A549 (cell line): ENCODE results near the genes NMT2 and CUBN.

GRCh38 chr10:14876659-14877481 is 1.8 kb upstream of the SUV39H2 start:
- PRO-cap, result no peak
CAGE:
- cytosol, long polyA plus RNA, result no peak
- long polyA plus RNA, result no peak
- nucleus, long polyA plus RNA, result no peak

DNA sequence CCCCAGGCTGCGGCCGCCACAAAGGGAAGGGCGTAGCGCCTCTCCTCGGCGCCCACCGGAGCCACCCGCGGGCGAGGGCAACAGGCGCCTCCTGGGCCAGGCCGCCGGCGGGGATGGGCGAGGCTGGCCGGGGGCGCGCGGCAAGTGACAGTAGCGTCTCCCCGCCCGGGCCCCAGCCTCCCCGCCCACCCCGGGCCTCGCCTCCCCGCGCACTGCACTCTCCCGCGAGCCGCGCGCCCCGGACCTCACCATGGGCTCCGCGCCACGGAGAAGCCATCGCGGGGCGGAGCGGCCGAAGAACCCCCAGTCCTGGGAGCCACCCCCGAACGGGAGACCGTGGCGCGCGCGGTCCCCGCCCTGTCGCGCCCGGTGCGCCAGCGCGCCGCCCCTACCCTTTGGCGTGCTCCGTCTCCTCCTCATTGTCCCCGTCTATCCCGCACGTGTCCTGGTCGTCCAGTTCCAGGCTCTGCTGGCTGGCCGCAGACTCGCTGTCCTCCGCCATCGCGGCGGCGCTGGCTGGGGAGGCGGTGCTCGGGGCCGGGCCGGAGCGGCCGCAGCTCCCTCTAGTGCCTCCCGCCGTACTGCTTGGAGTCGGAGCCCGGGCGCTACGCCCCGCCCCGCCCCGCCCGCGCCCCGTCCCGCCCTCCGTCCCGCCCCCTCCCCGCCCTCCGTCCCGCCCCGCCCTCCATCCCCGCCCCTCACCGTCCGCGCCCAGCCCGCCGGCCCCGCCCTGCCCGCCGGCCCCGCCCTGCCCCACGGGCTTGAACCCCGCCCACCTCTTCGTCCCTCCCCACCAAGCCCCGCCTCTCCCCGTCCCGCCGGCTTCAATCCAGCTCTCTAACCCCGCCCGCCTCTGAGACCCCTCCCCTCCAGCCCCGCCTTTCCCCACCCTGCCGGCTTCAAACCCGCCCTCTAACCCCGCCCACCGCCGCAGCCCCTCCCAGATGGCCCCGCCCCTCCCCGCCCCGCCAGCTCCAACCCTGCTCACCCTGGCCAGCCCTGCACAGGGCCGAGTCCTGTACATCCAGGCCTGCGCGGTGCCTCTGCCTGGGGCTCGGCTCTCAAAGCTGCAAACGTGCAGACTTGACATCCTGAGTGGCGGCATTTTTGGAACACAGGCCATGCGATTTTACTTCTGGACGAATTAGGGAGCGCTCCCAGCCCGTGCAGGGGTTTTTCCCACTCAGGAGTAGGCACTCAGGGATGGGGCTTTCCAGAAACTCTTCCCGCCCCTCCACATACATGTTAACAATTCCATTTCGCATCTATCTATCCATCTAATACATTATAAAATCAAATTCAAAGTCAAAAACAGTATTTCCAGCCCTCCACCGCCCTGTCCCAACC is at the start of gene NMT2:
TSS of gene NMT2 (minus strand) at position 583 of the 1,347 bp plus-strand sequence.
- PRO-cap, result unidirectional peak, minus-strand start at position 583 of the sequence; unidirectional peak, plus-strand start at position 1,004 of the sequence
CAGE:
- cytosol, long polyA plus RNA, result start-site peak on the minus strand centred at position 543 of the sequence, 89 bp wide, 1,268 and 2,054 reads in 2 replicates
- long polyA plus RNA, result start-site peak on the minus strand centred at position 498 of the sequence, 156 bp wide, 505 and 454 reads in 2 replicates
- nucleus, long polyA plus RNA, result start-site peak on the minus strand centred at position 502 of the sequence, 183 bp wide, 836 and 1,144 reads in 2 replicates

- PRO-cap, result no peak
CAGE:
- cytosol, long polyA plus RNA, result no peak
- long polyA plus RNA, result no peak
- nucleus, long polyA plus RNA, result no peak
Observed at GRCh38 chr10:15212913-15214094, 44.8 kb upstream of the NMT2 start.

GRCh38 chr10:15313784-15314261 is 57.3 kb downstream of the FAM171A1 start:
- PRO-cap, result no peak
CAGE:
- cytosol, long polyA plus RNA, result no peak
- long polyA plus RNA, result no peak
- nucleus, long polyA plus RNA, result no peak

DNA sequence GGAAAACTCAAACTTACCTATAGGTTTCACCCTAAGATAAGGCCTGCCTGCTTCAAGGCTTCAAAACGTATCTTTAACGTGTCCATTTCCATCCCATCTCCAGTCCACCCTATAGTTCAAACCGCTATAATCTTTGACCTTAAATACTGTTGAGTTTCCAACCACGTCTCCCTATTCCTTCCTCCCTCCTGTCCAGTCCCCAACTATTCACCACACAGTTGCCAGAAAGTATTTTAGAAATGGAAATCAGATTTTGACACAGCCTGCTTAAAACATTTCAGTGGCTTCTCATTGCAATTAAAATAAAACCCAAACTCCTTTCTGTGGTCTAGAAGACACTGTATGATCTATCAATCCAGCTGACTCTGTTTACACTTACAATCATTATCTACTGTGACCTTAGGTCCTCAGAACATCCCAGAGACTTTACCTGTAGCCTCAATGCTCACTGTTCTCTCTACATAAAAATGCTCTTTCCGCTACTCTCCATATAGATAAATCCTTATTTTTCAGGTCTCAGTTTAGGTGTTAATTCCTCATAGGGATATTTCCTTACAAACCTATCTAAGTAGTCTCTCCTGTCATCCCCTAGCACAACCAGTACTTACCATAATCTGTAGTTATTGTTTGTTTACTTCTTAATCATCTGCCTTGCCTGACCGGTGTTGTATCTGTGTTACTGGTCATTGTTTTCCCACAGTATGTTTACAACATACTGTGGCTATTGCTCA is 8.6 kb downstream of the MINDY3 start:
- PRO-cap, result no peak
CAGE:
- cytosol, long polyA plus RNA, result no peak
- long polyA plus RNA, result no peak
- nucleus, long polyA plus RNA, result no peak

DNA sequence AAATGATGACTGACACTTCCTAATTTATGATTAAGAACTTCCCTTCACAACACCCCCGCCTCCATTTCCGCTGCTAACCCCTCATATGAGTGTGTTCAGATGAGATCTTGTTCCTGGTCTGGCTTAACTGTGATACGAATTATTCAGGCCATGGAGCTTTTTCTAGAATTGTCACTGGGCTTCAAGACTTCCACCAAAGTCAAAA is 34.0 kb downstream of the PTER start:
- PRO-cap, result no peak
CAGE:
- cytosol, long polyA plus RNA, result no peak
- long polyA plus RNA, result no peak
- nucleus, long polyA plus RNA, result no peak

DNA sequence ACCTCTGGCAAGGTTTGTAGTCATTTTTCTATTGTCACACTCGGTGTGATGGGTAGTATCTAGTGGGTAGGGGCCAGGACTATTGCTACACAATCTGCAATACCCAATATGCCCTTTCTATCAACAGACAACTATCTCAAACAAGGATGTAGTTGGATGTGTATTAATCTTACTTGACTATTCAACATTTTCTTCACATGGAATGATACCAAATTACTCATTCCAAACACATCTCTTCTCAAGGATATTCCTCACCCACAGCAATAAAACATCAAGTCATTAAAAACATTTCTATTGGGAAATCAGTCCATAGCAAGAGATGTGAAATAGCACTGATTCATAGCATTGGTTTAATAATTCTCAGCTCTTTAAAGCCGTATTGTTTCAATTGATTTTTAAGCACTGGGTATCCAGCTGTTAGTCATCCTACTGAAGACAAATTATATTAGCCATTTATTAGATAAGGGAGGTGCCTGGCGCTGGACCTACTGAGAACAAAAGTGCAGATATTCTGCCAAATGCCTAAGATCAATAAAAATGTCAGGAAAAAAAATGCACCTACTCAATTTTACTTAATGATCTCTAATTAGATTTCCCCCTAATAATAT is 74.7 kb upstream of the RSU1 start:
- PRO-cap, result no peak
CAGE:
- cytosol, long polyA plus RNA, result no peak
- long polyA plus RNA, result no peak
- nucleus, long polyA plus RNA, result no peak

DNA sequence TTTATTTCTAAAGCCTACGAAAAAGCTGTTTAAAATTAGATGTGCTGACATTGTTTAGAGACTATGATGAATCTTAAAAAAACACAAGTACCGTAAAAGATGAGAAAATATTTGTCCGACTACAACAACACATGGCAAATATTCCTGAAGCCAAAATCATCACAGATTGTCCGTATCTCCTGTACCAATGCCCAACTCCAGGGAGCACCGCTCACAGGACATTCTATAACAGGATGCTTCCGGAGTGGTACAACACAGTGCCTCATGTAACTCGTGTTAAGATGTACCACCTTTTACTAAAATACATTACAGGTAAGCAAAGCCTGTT is 136.9 kb downstream of the CUBN start:
- PRO-cap, result no peak
CAGE:
- cytosol, long polyA plus RNA, result no peak
- long polyA plus RNA, result no peak
- nucleus, long polyA plus RNA, result no peak

- PRO-cap, result no peak
CAGE:
- cytosol, long polyA plus RNA, result no peak
- long polyA plus RNA, result no peak
- nucleus, long polyA plus RNA, result no peak
Observed at GRCh38 chr10:17062395-17062924, 67.2 kb downstream of the CUBN start.

DNA sequence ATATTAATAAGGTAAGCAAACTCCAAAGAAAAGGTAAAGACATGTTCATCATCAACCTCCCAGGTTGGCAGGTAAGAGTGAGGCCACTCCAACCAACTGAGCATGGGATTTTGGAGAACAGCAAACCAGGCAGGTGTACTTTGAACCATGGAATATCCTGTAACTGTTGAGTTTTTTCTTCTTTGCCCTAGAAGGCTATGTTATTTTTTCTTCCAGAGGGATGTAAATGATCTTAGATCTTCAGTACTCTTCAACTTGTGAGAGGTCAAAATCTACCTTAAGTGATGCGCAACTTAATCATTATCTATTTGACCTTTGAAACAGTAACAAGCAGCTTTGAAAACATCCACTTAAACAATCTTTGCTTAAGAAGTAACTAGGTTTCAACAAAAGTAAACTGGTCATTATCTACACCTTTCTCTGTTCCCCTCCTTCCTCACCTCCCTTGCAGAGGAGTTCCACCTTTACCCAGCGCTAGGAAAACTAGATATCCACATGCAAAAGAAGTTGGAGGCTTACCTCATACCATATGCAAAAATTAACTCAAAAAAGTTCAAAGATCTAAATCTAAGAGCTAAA is at the start of gene CUBN:
TSS of gene CUBN (minus strand) at position 98 of the 579 bp plus-strand sequence.
- PRO-cap, result no peak
CAGE:
- cytosol, long polyA plus RNA, result no peak
- long polyA plus RNA, result no peak
- nucleus, long polyA plus RNA, result no peak

DNA sequence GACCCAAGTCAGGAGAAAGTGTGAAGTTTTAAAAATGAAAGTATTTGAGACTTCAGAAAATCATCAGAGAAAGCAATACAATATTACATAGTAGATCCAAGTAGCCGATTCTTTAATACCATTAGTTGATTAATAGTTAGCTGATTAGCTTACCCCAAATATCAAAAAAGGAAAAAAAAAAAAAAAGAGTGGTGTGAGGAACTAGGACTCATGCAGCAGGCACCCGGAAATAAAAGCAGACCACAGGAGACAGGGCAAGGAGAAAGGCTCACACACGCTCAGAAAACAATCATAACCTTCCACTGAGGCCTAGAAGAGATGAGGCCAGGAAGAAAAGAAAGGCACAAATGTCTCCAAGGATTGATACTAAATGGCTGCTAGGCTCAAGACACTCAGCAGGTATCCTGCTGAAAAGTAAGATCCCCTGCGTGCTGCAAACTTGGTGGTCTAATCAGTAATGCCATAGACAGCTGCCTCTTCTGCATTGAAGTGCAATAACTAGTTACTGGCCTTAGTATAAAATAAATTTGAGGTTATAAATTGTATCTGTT is 25.9 kb downstream of the TRDMT1 start:
- PRO-cap, result no peak
CAGE:
- cytosol, long polyA plus RNA, result no peak
- long polyA plus RNA, result no peak
- nucleus, long polyA plus RNA, result no peak

DNA sequence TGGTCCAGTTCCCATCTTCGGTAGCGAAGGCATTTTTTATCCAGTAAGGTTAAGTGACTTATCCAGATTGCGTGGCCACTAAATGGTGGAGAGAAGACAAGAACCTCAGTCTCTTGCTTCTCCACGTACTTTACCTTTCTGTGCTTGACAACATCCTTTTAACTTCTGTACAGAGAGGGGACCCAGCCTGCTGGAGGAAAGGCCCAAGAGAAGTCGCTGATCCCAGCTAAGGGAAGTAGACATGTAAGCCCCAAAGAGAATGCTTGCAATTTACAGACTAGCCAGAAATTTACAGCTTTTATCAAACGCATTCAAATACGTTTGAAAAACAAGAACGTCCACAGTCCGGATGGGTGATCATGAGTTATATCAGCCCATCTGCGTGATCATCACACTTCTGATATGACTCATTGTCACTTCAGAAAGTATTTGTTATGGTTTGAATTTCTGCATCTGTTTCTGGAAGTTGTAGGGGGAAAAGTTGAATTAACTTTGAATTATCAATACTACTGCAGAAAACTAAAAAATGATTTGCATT is 56.8 kb upstream of the ST8SIA6 start:
- PRO-cap, result no peak
CAGE:
- cytosol, long polyA plus RNA, result no peak
- long polyA plus RNA, result no peak
- nucleus, long polyA plus RNA, result no peak

DNA sequence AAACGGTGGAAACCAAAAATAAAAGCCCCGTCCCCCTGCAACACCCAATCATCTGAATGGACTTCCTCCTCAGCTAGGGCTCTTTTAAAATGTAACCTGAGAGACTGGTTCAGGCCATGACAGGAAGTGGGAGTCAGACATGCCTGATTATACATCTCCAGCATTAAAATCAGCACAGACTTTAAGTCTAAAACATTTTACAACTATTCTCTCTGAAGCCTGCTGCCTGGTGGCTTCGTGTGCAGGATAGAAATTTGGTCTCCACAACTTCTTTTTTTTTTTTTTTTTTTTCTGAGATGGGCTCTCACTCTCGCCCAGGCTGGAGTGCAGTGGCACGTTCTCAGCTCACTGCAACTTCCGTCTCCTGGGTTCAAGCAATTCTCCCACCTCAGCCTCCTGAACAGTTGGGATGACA is 30.3 kb downstream of the HACD1 start:
- PRO-cap, result no peak
CAGE:
- cytosol, long polyA plus RNA, result no peak
- long polyA plus RNA, result no peak
- nucleus, long polyA plus RNA, result no peak

- PRO-cap, result no peak
CAGE:
- cytosol, long polyA plus RNA, result no peak
- long polyA plus RNA, result no peak
- nucleus, long polyA plus RNA, result no peak
Observed at GRCh38 chr10:17616326-17617177, 622 bp downstream of the HACD1 start.

GRCh38 chr10:17667476-17668181 is 23.7 kb downstream of the STAM start:
- PRO-cap, result no peak
CAGE:
- cytosol, long polyA plus RNA, result no peak
- long polyA plus RNA, result no peak
- nucleus, long polyA plus RNA, result no peak

- PRO-cap, result no peak
CAGE:
- cytosol, long polyA plus RNA, result no peak
- long polyA plus RNA, result no peak
- nucleus, long polyA plus RNA, result no peak
Observed at GRCh38 chr10:17687770-17688398, 43.9 kb downstream of the STAM start.

DNA sequence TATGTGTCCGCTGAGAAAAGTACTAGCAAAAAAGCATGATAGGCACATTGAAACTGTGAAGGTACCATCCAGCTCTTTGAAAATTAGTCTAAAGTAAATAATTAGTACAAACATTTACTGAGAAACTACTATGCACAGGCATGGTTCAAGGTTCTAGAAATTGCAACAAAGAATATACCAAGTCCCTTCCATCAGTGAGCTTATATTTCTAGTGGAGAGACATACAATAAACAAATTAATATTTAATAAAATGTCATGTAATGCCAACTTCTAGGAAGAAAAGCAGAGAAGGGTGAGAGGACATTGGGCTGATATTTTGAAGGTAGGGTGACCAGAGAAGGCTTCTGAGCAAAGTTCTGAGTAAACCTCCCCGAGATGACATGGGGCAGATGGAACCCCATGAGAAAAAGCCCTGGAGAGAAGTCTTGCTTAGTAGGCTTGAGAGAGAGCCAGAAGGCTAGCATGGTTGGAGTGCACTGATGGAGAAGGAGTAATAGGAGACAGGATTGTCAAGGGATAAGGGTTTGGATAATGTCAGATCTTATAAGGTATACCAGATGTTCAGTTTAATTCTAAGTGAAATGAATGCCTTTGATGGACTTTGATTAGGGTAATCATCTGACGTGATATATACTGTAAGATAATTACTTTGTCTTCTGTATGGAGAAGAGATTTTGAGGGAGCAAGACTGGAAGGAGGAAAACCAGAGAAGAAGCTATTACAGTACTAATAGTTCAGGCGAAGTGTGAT is 59.0 kb downstream of the CACNB2 start:
- PRO-cap, result no peak
CAGE:
- cytosol, long polyA plus RNA, result no peak
- long polyA plus RNA, result no peak
- nucleus, long polyA plus RNA, result no peak

- PRO-cap, result no peak
CAGE:
- cytosol, long polyA plus RNA, result no peak
- long polyA plus RNA, result no peak
- nucleus, long polyA plus RNA, result no peak
Observed at GRCh38 chr10:18306247-18307002, 166.2 kb downstream of the CACNB2 start.

- PRO-cap, result no peak
CAGE:
- cytosol, long polyA plus RNA, result no peak
- long polyA plus RNA, result no peak
- nucleus, long polyA plus RNA, result no peak
Observed at GRCh38 chr10:18312604-18313068, 172.4 kb downstream of the CACNB2 start.

- PRO-cap, result no peak
CAGE:
- cytosol, long polyA plus RNA, result no peak
- long polyA plus RNA, result no peak
- nucleus, long polyA plus RNA, result no peak
Observed at GRCh38 chr10:18331871-18332563, 191.8 kb downstream of the CACNB2 start.